Stomach (tissue), 7 donors: ENCODE results near the genes TRIP4 and PIF1.

DNA sequence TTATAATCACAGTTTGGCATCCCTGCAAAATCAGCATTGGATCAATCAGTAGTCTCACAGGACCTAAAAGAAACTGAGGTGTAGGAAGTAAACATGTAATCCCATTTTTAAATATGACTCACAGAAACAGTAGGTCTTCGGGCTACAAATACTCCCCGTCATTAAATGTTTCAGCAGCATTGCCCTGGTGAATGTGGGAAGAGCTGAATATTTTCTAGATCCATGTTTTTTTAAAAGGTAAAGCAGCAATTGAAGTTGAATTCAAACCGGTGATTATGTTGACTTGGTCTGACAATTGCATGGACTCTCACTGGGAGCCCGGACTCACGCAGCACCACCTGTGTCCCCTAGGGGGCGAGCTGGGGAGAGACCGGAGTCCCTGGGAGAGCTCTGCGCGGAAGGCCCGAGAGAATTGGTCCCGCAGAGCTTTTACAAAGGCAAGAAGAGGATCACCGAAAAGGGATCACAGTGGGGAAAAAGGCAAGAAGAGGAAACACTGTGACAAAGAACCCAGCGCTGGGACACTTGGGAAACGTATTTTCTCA is 17.2 kb upstream of the USP3 start:
- PRO-cap, result no peak
- RAMPAGE, long total RNA, 5 experiments, result no peak in any of the 5 experiments
- RRBS, result 3% methylated on average over 5 of the region's 14 CpGs

DNA sequence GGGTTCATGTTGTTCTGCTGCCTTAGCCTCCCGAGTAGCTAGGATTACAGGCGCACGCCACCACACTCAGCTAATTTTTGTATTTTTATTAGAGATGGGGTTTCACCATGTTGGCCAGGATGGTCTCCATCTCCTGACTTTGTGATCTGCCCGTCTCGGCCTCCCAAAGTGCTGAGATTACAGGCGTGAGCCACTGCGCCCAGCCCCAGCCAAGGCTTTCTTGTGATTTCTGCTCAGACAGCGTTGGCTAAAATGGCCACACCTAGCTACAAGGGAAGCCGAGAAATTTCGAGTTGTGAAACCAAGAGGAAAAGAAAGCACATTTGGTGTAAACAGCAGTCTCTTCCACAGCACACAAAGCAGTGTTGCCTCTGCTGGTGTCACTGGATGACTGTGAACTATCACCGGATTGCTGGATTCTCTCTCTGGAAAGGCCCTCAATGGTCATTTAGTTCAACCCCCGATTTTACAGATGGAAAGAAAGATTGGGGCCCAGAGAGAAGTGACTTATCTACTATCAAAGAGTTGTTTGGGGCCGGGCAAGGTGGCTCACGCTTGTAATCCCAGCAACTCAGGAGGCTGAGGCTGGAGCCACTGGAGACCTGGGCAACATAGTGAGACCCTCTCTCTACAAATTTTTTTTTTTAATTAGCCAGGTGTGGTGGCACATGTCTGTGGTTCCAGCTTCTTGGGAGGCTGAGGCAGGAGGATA is 5.5 kb upstream of the USP3 start:
- PRO-cap, result no peak
- RAMPAGE, long total RNA, 5 experiments, result no peak in any of the 5 experiments
- RRBS, result 86% methylated on average over 1 of the region's 14 CpGs

GRCh38 chr15:63510442-63510993 is 6.1 kb downstream of the USP3 start:
- PRO-cap, result no peak
- RAMPAGE, long total RNA, 5 experiments, result no peak in any of the 5 experiments
- RRBS, result no CpG with 5 or more reads among the region's 3 CpGs

DNA sequence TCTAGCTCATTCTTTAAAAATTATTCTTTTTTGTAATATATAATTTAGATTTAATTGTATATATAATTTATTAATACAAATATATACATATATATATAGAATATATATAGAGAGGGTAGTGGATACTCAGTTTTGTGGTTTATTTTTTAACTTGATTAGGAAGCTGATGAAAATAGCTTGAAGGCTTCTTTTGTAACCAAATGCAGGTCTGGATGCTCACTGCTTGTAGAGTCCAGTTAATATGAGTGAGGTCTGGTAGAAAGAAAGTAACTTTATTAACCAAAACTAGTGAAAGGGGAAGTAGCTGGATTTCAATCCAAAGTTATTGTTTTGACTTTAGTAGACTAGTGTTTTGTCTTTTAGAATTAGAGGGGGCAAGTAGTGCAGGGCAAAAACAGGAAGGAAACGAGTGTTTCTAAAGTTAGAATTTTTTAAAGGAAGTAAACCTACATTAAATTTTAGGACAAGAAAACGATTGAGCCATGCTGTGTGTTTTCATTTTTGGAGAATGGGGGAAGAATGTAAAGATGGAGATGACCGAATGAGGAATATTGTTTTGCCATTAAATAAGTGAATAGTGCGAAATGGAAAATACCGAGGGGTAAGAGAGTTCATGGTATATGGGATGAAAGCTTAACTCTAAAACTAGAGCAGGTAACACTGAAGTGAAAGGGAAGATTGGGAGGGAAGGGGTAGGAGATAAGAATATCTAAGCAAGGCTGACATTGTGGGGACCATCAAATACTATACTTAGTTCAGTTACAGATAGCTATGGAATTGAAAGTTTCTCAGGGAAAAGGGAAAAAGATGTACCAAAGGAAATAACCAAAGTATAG is 40.0 kb downstream of the USP3 start:
- PRO-cap, result no peak
- RAMPAGE, long total RNA, 5 experiments, result start-site peak on the plus strand in 1 of 5 experiments, centred at position 412 of the sequence, 8 reads per replicate
- RRBS, result no CpG with 5 or more reads among the region's 5 CpGs

GRCh38 chr15:63628374-63629016 is 31.3 kb downstream of the FBXL22 start:
- PRO-cap, result no peak
- RAMPAGE, long total RNA, 5 experiments, result no peak in any of the 5 experiments
- RRBS, result no CpG with 5 or more reads among the region's 8 CpGs

GRCh38 chr15:63905742-63906294 is 72.1 kb upstream of the HERC1 start:
- PRO-cap, result no peak
- RAMPAGE, long total RNA, 5 experiments, result no peak in any of the 5 experiments
- RRBS, result no CpG with 5 or more reads among the region's 7 CpGs

DNA sequence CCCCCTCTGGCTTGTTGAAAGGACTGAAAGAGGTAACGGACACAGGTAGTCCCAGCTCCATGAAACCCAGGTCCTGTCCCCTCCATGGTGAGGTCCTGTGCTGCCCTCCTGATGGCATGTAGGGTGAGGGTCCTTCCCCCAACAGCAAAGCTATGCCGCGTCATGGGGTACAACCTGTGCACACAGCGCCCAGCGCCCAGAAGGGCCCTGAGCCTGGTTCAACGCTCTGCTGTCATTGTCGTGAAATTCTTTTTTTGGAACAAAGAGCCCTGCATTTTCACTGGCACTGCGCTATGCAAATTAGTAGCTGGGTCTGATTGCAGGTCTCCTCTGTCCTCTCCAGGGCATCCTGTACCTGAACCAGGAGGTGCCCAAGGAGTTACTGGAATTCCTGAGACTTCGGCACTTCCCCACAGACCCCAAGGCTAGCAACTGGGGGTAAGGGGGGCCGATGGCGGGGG is 1.4 kb downstream of the SNX22 start:
- PRO-cap, result no peak
- RAMPAGE, long total RNA, 5 experiments, result no peak in any of the 5 experiments
- RRBS, result no CpG with 5 or more reads among the region's 11 CpGs

- PRO-cap, result unidirectional peak, minus-strand start at chr15:64154088
- RAMPAGE, long total RNA, 5 experiments, result no peak in any of the 5 experiments
- RRBS, result 5% methylated on average over 3 of the region's 12 CpGs
Measured at GRCh38 chr15:64153363-64154203, 2.1 kb downstream of the SNX22 start.

GRCh38 chr15:64166313-64167137 is 3.7 kb upstream of the PPIB start:
- PRO-cap, result no peak
- RAMPAGE, long total RNA, 5 experiments, result no peak in any of the 5 experiments
- RRBS, result no CpG with 5 or more reads among the region's 7 CpGs

DNA sequence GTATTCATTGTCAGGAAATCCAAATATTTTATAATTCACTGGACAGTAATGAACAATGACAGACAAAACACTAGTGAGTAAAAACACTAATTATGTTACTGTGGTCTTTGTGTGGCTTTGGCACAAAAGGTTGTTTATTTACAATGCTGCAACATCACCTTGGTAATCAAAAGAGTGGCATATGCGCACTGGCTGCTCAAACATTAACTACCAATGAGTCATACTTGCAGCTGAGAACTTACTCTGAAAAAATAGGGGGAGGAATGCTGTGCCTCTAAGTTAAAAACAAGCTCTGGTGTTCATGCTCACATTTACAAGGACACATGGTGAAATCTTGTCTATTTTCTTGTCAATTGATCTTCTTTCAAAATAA is 85.1 kb upstream of the PPIB start:
- PRO-cap, result no peak
- RAMPAGE, long total RNA, 5 experiments, result no peak in any of the 5 experiments
- RRBS, result no CpG with 5 or more reads among the region's 1 CpG

GRCh38 chr15:64387354-64388418 is at the start of gene TRIP4:
TSS of gene TRIP4 (plus strand) at chr15:64387836.
- PRO-cap, result bidirectional peak, plus-strand start at chr15:64387847, minus-strand start at chr15:64387630
- RAMPAGE, long total RNA, 5 experiments, result start-site peak on the plus strand in 2 of 5 experiments, at chr15:64387810-64387925 at its widest, 71 to 160 reads per replicate
- RRBS, result under 1% methylated on average over 4 of the region's 52 CpGs

DNA sequence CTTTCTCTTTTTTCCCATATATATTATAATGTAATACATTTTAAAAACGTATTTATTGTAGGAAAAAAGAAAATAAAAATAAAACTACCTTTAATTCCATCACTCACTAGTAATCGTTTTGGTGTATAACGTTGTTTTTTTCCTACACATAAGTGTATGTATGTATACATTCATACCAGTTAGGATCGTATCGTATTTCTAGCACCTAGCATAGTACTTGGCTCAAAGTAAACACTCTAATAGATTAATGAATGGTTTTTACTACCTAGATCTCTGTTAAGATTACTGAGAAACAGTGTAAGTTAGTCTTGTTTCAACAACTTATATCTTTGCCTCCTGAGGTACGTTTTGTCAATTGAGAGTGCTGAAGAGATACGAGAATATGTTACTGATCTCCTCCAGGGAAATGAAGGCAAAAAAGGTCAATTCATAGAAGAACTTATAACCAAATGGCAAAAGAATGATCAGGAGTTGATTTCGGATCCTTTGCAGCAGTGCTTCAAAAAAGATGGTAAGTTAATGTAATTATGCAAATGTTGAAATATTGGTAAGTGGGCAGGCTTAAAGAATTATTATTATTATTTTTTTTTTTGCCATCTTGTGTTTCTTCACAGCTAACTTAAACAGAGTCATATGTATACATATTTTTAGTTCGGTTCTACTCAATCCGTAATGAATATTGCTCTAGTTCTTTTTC is 6.1 kb downstream of the TRIP4 start:
- PRO-cap, result no peak
- RAMPAGE, long total RNA, 5 experiments, result start-site peak on the plus strand in 2 of 5 experiments, centred at positions 373 to 410 of the sequence, 30 to 56 reads per replicate
- RRBS, result no CpG with 5 or more reads among the region's 10 CpGs

DNA sequence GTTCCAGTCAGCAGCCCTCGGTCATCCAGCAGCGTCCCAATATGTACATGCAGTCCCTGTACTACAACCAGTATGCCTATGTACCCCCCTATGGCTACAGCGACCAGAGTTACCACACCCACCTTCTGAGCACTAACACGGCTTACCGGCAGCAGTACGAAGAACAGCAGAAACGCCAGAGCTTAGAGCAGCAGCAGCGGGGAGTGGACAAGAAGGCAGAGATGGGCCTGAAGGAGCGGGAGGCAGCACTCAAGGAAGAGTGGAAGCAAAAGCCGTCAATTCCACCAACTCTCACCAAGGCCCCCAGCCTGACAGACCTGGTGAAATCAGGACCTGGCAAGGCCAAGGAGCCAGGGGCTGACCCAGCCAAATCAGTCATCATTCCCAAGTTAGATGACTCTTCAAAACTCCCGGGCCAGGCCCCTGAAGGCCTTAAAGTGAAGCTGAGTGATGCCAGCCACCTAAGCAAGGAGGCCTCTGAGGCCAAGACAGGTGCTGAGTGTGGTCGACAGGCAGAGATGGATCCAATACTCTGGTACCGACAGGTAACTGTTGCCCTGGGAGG is 99.6 kb downstream of the RBPMS2 start:
- PRO-cap, result no peak
- RAMPAGE, long total RNA, 5 experiments, result start-site peak on the plus strand in 2 of 5 experiments, centred at positions 220 to 455 of the sequence, 7 to 23 reads per replicate
- RRBS, result no CpG with 5 or more reads among the region's 13 CpGs

GRCh38 chr15:64685052-64686133 is 90.0 kb downstream of the RBPMS2 start:
- PRO-cap, result no peak
- RAMPAGE, long total RNA, 5 experiments, result start-site peak on the plus strand in 1 of 5 experiments, at chr15:64685179-64685629 at its widest, 5 reads per replicate
- RRBS, result no CpG with 5 or more reads among the region's 6 CpGs

DNA sequence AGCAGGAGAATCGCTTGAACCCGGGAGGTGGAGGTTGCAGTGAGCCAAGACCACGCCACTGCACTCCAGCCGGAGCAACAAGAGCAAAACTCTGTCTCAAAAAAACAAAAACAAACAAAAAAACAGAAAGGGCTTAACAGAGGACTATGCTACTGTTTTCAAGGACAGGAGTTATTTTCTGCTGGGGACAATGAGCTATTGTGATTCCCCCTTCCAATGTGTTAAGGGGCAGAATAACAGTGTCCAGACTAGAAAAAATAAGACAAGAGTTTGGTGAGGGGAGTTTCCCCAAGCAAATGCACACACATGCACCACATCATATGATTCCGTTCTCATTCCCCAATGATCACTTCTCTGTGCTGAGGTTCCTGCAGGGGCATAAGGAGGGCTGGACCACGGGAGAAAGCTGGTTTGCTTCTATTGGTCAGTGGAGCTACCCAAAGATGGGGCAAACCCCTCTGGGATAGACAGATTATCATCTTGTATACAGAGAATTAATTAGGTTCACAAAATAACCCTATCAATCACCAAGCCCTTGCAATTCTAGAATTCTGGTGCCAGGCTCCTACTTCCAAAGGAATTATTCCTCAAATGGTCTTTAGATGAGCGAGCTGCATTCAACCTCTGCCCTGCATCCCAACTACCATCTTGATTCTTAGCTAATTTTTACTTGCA is 80.6 kb downstream of the RBPMS2 start:
- PRO-cap, result no peak
- RAMPAGE, long total RNA, 5 experiments, result no peak in any of the 5 experiments
- RRBS, result no CpG with 5 or more reads among the region's 7 CpGs

GRCh38 chr15:64717378-64717974 is 57.9 kb downstream of the RBPMS2 start:
- PRO-cap, result no peak
- RAMPAGE, long total RNA, 5 experiments, result no peak in any of the 5 experiments
- RRBS, result no CpG with 5 or more reads among the region's 10 CpGs

- PRO-cap, result no peak
- RAMPAGE, long total RNA, 5 experiments, result no peak in any of the 5 experiments
- RRBS, result 2% methylated on average over 24 of the region's 69 CpGs
Measured at GRCh38 chr15:64774567-64775157, 727 bp downstream of the RBPMS2 start.

DNA sequence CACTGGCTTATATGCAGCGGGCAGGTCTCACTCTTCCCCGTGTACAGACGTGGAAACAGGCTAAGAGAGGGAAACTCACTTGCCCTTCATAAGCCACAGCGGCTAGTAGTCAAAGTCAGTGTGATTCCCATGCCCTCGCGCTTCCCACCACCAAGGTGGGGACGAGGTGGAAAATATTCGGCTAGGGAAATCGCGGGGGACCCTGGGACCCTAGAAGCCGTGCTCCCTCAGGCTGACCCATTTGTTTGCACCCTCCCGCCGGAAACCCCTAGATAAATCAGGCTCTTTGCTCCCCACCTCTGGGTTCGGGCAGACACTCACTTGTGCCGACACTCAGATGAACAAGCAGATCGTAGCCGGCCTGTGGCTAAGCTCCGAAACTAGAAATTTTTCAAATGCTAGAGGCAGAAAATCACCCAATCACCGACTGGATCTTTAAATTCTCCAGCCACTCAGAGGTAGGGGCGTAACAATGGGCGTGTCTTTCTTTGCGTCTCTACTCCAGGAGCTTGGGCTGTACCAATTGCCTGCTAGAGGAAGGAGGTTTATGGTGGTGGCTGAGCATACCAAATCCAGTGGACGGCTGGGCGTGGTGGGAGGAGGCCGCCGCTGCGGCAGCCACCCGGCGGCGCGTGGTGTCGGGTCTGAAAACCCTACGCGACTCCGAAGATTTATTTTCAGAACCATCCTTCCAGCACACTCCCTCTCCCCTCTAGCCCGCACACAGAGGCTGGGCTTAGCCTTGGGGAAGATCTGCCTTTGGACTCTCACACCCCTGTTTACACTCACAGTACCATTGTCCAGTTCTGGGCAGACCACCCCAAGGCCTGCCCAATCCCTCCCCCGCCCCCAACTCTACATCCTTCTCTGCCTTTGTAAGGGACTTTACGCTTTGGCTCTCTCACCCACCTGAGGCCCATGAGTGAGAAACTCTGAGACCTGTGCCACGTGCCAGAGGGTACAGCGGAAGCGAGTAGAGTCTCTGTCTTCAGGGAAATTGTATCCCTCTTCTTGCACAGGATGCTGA is at the start of gene PIF1:
Gene PIF1 (minus strand): TSS at position 376 of the 1,027 bp plus-strand sequence.
- PRO-cap, result bidirectional peak, plus-strand start at position 575 of the sequence, minus-strand start at position 343 of the sequence
- RAMPAGE, long total RNA, 5 experiments, result start-site peak on the plus strand in 1 of 5 experiments, centred at position 859 of the sequence, 6 to 8 reads per replicate
- RRBS, result 3% methylated on average over 4 of the region's 41 CpGs

GRCh38 chr15:64842435-64842981 is 793 bp downstream of the PLEKHO2 start:
- PRO-cap, result bidirectional peak, plus-strand start at chr15:64842843, minus-strand start at chr15:64842671
- RAMPAGE, long total RNA, 5 experiments, result no peak in any of the 5 experiments
- RRBS, result no CpG with 5 or more reads among the region's 8 CpGs

DNA sequence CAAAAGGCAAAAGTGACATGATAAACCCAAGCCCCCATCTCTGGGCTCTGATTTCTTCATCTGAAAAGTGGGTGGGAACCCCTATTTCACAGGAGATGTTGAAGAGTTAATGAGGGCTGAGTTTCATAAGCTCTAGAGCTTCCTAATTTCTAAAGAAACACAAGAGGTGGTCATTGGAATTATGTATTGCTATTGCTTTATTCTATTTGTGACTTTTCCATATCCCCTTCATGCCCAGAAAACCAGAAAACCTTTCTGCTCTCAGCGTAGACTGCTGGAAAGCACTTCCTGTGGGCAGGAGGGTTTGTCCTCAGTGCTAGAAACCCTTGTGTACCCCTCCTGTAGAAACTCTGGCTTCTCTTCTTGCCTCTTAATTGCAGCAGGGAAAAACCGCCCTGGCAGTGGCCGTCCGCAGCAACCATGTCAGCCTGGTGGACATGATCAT is 32.6 kb downstream of the ANKDD1A start:
- PRO-cap, result no peak
- RAMPAGE, long total RNA, 5 experiments, result start-site peak on the minus strand in 1 of 5 experiments, centred at position 283 of the sequence, 5 reads per replicate
- RRBS, result no CpG with 5 or more reads among the region's 4 CpGs